RPMI7951 (cell line): ENCODE measurements around the genes GPATCH2L and POMT2.

DNA sequence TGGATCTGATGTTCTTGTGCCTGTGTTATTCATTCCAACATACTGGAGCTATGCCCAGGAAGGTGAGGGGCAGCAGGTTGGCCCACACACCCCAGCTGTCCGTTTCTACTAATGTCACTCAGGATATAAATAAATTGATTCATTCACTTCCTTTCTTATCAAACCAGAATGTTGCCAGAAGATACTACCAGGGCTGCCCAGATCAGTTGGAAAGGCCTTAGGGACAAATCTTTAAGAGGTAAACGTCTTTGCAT, 40.6 kb downstream of the TGFB3 start:
- RAMPAGE, long total RNA = no peak

DNA sequence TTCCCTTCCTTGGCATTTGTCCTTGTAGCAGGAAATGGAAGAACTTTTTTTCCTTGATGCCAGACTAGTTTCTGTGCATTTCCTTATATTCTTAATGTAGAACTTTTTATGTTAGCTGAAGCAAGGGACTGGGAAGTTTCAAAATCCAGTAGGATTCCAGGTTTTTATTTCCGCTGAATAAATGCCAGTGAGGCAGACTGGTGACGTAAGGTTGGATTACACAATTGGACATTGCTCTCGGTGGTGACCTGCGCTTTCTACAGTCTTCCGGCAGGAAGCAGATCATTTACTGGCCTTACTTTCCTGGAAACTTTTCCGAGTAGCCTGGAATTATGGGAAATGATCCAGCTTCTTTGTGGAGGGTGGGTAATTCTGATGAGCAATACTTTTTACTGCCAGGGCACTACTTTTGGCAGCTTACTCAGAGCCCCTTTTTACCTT, 3.6 kb downstream of the IFT43 start:
- RAMPAGE, long total RNA = no peak

DNA sequence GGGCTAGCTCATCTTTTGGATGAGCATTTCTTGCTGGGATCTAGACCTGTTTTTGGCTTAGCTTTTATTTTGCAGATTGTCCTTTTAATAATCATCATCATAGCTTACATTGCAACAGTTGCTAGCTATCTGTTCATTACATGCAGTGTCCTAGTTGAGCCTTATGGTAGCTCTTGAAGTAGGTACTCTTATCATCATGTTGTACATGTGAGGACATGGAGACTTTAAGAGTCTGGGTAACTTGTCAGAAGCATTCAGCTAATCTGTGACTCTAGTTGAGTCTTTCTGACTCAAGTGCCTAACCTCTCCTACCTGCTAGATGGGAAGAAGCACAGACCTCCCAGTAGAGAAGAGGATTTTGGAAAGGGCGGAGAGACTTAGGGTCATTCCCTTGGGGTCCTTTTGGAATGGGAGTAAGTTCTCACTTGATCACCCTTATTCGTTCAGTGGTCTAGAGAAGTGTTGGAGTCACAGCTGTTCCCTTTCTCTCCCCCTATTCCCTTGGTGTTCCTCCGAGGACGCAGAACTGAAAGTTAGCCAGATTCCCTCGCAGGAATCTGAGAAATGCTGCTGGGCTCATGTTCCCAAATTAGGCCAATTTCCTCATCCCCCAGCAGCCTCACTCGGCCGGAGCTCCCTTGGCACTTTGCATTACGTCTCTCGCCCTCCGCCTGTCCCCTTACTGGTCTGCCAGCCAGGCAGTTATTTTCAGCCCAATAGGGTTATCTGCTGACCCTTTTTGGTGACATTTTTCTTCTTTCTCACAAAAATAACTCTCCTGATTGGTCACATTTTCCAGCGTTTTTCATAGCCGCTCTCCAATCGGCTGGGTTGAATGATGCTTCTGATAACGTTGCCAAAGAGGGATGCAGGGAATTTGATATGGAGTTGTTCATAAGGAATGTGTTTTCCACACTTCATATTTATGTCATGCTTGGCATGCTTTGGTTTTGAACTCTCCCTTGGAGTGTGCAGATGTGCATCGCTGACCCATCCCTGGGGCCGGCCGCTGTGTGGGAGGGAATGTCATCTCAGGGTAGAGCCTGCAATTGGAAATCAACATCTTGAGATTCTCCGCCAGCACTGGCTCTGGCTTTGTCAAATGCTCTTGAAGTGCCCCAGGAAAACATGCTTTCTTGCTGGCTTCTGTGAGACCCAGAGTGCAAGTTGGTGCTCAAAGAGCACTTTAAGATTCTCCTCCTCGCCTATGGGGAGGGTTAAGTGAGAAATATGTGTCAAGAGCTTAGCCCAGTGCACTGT, 9.8 kb downstream of the IFT43 start:
- RAMPAGE, long total RNA = no peak

GRCh38 chr14:76096764-76097140, 55.0 kb upstream of the GPATCH2L start:
- RAMPAGE, long total RNA = no peak

- RAMPAGE, long total RNA = start-site peak on the plus strand at chr14:76151915-76151950, 35 and 51 reads in 2 replicates
Measured at GRCh38 chr14:76151588-76152755, at the start of gene GPATCH2L. TSS of gene GPATCH2L (plus strand) at chr14:76151922.

DNA sequence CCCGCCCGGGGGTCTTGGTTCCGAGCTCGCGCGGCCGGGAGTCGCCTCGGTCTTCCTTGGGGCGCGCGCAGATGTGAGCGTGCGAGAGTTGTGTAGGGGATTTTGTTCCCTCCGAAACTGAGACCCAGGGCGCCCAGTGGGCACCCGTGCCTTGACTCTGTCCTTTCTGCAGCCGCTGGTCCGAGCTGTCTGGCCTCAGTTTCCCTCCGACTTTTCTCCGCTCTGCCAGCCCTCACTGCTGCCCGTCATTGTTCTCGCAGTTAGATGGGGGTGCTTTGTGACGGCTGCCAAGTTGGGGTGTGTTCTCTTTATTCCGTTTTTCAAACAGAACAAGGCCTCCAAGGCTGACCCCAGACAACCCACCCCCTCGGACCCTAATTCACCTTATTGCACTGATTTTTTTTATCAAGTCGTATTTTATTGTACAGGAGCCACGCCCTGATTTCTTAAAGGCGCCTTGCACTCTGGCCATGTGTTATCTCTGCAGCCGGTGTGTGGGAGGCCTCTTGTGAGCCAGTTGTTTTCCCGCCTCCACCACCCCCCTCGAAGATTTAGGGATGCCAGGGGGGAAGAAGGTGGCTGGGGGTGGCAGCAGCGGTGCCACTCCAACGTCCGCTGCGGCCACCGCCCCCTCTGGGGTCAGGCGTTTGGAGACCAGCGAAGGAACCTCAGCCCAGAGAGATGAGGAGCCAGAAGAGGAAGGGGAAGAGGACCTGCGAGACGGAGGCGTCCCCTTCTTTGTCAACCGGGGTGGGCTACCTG, 1.2 kb downstream of the VASH1 start:
- RAMPAGE, long total RNA = no peak

GRCh38 chr14:76768247-76768751, 7.0 kb downstream of the VASH1 start:
- RAMPAGE, long total RNA = no peak

- RAMPAGE, long total RNA = no peak
Measured at GRCh38 chr14:76772704-76773412, 11.6 kb downstream of the VASH1 start.

DNA sequence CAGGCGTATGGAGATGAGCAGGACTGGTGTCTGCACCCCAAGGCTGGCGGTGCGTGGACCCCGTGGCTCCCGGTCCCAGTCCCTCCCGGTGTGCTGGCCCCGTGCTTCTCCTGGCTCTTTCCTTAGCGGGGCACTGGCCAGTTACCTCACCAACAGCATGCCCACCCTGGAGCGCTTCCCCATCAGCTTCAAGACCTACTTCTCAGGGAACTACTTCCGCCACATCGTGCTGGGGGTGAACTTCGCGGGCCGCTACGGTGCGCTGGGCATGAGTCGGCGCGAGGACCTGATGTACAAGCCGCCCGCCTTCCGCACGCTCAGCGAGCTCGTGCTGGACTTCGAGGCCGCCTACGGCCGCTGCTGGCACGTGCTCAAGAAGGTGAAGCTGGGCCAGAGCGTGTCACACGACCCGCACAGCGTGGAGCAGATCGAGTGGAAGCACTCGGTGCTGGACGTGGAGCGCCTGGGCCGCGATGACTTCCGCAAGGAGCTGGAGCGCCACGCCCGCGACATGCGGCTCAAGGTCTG, 14.5 kb downstream of the VASH1 start:
- RAMPAGE, long total RNA = no peak

- RAMPAGE, long total RNA = no peak
Measured at GRCh38 chr14:76828781-76829543, 2.8 kb downstream of the LRRC74A start.

GRCh38 chr14:76959179-76959825, 69.2 kb downstream of the IRF2BPL start:
- RAMPAGE, long total RNA = no peak

GRCh38 chr14:77023040-77023364, 5.5 kb downstream of the IRF2BPL start:
- RAMPAGE, long total RNA = no peak

DNA sequence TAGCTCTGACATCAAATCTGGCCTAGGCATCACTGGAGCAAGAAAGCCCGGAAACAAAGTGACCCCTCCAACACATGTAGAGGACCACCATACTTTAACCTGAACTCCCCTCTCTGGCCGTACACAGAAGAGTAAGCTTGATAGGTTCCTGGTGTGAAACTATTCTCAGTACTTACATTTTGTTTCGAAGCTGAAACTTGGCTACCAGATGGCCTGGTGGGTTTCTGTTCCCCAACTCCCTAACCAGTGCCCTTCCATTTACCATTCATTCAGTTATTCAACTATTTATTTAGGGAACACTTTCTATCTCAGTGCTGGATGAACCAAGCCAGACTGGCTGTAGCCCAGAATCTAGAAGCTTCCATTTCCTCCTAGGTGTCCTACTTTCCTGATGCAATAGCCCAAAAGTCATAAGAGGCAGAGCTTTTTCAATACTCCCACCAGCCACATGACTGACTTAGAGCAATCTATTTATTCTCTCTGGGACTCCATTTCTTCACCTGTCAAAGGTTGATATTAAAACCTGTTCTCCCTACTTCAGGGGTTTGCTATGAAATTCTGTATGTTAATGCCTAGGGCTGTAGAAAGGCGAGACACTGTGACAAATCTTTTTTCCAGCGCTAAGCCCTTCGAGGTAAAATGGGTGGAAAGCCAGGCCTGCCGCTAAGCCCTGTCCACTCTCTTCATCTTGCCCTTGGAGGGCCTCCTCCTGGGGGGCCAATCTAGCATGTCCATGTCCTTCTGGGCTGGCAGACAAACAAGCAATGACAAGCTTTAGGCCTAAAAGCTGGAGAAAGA, 8.1 kb upstream of the IRF2BPL start:
- RAMPAGE, long total RNA = no peak

DNA sequence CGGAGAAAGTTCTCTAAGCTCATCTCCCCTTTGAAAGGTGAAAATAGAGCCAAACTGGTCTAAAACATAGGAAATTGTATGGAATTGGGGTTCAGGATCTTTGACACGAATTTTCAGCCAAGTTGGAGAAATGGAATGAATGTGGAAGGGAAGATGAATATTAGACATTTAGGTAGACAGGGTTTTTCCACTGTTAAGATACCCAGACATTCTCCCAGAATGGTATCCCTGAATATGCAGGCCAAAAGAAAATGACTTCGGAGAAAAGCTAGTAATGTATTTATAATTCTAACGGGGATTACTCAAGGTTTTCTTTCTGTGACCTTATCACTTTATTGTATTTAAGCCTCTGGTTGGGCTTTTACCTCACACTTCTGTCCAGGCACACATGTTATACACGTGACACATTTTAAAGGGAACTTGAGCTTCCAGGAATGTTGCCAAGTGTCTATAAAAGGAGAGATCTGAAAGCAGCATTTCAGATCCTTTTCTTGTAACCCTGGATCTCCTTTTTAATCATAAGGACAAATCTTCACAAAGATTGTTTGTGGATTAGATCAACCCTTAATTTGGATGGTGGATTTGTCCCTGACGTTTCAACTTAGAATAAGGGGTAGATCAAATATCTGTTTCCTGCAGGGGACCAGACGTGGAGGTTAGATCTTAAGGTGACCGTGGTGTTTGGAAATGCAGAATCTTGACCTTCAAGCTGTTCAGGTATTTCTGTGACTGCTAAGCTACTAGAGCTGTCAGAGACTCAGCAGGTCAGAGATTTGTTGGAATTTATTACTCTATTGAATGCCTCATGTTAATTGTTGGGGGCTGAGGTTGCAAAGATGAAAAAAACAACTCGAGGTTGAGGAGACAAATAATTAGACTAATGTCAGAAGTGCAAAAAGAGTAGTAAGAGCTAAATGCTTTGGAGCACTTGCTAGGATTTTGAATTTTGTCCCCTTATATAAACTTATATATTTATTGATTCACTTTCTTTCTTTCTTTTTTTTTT, 1.5 kb downstream of the CIPC start:
- RAMPAGE, long total RNA = no peak

DNA sequence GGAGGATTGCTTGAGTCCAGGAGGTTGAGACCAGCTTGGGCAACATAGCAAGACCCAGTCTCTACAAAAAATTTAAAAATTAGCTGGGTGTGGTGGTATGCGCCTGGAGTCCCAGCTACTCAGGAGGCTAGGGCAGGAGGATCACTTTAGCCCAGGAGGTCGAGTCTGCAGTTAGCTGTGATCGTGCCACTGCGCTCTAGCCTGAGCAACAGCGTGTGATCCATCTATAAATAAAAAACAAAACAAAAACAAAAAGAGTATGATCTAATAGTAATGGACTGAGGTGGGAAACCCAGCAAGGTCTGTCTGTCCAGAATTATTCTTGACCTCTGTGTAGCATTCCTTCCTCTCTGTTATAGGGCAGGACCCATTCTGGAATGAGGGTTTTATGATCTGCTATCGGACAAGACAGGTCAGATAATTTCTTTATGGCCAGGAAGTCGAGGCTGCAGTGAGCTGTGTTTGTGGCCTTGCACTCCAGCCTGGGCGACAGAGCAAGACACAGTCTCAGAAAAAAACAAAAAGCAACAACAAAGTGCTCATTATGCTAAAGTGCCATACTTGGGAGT, 3.9 kb downstream of the CIPC start:
- RAMPAGE, long total RNA = no peak

GRCh38 chr14:77318022-77318432, 2.7 kb downstream of the POMT2 start:
- RAMPAGE, long total RNA = no peak

GRCh38 chr14:77320395-77321347, at the start of gene POMT2:
TSS of gene POMT2 (minus strand) at chr14:77320883.
- RAMPAGE, long total RNA = no peak

DNA sequence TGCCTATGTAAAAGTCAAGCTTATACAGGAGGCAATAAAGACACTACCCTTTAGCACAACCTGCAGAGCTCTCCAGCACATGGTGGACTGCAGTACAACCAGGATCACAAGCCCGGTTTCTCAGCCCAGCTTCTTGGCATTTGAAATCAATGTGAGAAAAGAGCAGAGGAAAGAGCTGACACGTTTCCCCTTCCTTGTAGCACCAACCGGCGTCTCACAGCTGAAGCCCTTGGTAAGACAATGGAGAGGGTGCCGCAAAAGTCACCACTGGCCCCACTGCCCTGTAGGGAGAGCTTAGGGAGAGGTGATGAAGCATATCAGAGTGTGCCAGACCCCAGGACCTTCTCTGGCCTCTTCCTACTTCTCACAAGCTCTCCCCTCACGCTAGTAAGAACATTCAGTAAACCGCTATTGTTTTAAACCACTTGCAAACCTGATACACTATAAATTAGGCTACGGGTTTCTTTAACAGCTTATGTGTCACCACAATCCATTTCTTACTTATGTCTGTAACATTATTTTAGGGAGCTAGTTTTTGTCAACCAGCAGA, 8.5 kb downstream of the SPTLC2 start:
- RAMPAGE, long total RNA = no peak

- RAMPAGE, long total RNA = no peak
Measured at GRCh38 chr14:77730761-77731427, 23.0 kb downstream of the SLIRP start.

- RAMPAGE, long total RNA = no peak
Measured at GRCh38 chr14:77907393-77908281, 107.7 kb downstream of the ADCK1 start.